ENCODE measurements around the gene ORC4.

- PRO-cap, result no peak
Observed at GRCh38 chr2:144415328-144416252, 83.3 kb upstream of the GTDC1 start.

- PRO-cap, result no peak
Observed at GRCh38 chr2:144420791-144421513, 88.6 kb upstream of the GTDC1 start.

DNA sequence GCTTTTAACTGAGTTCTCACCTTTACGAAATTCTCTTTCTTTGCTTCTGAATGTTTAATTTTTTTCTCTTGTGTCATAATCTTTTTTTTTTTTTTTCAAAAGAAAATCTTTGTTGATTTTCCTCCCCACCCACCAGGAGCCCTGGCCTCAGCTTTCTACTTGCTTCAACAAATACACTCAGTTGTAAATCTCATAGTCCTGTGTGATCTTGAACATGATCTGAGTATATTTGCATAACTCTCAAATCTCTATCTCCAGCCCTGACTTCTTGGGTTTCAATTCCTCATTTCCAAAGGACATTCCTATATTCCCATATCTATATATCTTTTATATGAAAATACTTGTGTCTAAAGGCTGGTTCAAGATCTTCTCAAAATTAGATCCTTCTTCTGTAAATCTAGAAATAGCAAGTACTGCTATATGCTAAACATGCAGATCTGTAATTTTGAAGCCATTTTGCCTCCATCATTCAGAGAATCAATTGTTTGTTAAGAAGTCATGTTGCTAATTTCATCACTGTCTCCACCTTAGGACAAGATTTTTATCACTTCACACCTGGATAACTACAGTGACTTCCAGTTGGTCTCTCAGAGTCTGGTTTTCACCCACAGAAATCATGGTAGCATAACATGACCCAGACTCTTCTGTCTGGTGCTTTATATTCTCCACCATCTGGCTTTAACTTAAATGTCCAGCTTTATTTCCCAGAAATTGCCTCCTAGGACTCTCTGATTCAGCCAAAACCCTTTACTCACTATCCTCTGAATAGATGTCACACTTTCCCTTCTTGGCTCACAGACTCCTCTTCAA, 89.5 kb upstream of the GTDC1 start:
- PRO-cap, result no peak

GRCh38 chr2:144429494-144430222, 90.3 kb downstream of the ZEB2 start:
- PRO-cap, result no peak

- PRO-cap, result unidirectional peak, minus-strand start at chr2:144431010
Observed at GRCh38 chr2:144430613-144432027, 88.8 kb downstream of the ZEB2 start.

GRCh38 chr2:144460747-144461988, 58.8 kb downstream of the ZEB2 start:
- PRO-cap, result no peak

- PRO-cap, result no peak
Observed at GRCh38 chr2:144467242-144468146, 52.4 kb downstream of the ZEB2 start.

DNA sequence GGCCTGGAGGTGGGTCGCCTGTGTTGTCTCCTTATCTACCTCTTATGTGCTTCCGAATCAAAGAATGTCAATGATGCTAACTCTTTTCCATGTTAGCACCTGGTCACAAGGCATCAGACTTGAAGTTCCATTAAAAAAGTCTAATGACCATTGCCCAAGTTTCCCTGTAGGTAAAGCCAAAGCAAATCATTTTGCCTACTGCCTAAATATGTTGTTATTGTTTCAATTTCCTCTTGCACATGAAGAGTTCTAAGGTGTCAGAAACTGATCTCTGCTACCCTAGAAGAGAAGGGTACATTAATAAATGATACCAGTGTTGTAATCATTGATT, 45.7 kb downstream of the ZEB2 start:
- PRO-cap, result no peak

GRCh38 chr2:144498104-144498726, 21.7 kb downstream of the ZEB2 start:
- PRO-cap, result no peak

GRCh38 chr2:144518665-144518973, 1.3 kb downstream of the ZEB2 start:
- PRO-cap, result bidirectional peak, plus-strand start at chr2:144519027, minus-strand start at chr2:144518839

DNA sequence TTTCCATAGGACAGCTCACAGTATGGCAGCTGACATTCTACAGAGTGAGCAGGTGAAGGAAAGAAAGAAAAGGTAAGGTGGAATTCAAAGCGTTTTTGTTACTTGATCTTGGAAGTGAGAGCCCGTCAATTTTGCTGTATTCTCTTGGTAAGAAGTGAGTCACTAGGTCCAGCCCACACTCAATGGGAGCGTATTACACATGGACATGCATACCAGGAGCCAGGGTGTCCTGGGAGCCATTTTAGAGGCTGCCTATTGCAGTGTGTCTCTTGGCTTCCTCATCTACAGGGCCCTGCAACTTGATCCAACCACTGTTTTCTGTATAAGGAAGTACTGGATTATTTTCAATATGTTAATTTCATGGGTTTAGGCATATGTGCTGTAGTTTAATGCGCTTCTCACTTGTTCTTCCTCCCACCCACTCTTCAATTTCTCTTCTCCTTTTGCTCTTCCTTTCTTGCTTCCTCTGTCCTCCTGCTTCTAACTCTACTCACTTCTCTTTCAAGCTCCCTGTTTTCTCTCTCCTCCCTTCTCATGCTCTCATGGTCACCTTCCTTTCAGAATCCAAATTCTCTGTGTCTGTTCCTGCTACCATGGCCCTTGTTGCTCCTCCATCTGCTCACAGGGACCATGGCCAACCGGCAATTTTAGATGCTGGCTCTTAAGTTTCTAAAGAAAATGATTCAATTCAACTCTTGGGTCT, 151.8 kb upstream of the ZEB2 start:
- PRO-cap, result bidirectional peak, plus-strand start at position 460 of the sequence, minus-strand start at position 284 of the sequence

DNA sequence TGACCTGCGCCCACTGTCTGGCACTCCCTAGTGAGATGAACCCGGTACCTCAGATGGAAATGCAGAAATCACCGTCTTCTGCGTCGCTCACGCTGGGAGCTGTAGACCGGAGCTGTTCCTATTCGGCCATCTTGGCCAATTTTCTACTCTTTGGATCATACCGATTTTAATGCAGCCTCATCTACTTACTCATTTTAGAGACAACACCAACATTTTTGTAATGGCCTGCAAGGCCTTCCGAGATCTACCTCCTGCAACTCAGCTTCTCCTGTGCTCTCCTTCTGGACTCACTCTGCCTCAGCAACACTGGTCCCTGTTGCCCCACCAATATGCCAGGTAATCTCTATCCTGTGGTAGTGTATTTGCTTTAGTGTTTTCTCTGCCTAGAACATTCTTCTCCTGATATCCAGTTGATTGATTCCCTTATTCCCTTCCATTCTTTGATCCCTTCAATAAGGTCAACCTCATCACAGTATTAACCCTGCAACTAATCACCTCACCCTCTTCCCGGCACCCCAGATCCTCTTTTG, 383.6 kb upstream of the ZEB2 start:
- PRO-cap, result no peak

DNA sequence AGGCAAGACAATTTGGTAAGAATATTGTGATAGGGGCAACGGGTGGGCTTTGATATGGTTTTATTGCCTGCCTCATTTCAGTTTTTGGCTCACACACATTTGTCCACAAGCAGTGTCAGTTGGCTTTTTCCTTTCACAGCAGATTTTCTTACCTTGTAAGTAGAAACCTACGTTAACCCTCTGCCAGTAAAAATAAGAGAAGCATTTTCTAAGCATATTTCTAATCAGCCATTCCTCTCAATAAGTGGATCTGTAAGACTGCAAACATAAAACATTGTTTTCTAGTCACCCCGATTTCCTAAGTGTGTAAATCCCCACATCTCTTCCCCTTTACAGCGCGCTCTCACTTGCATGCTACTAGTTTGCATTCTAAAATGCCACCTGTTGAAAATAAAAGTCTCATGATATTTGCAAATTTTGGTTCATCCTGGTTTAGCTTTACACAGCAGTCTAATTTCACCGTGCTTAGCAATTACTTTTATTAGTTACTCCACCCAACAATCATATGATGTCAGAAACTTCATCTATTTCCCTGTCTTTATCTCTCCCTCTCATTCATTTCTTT, 1230.6 kb upstream of the ZEB2 start:
- PRO-cap, result no peak

GRCh38 chr2:146940146-146940702, 904.6 kb upstream of the ACVR2A start:
- PRO-cap, result no peak

GRCh38 chr2:148020554-148020813, at the start of gene ORC4:
TSS of gene ORC4 (minus strand) at chr2:148020737.
- PRO-cap, result bidirectional peak, plus-strand start at chr2:148021095, minus-strand start at chr2:148020697

GRCh38 chr2:148380758-148381574, 263.6 kb upstream of the EPC2 start:
- PRO-cap, result no peak

DNA sequence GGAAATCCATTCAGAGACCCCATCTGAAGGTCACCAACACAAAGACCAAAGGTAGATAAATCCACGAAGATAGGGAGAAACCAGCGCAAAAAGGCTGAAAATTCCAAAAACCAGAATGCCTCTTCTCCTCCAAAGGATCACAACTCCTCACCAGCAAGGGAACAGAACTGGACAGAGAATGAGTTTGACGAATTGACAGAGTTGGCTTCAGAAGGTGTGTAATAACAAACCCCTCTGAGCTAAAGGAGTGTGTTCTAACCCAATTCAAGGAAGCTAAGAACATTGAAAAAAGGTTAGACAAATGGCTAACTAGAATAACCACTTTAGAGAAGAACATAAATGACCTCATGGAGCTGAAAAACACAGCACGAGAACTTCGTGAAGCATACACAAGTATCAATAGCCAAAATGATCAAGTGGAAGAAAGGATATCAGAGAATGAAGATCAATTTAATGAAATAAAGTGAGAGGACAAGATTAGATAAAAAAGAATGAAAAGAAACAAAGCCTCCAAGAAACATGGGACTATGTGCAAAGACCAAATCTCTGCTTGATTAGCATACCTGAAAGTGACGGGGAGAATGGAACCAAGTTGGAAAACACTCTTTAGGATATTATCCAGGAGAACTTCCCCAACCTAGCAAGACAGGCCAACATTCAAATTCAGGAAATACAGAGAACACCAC, 222.0 kb upstream of the EPC2 start:
- PRO-cap, result no peak

- PRO-cap, result no peak
Observed at GRCh38 chr2:148707252-148707938, 62.8 kb downstream of the EPC2 start.

GRCh38 chr2:148875393-148876156, 548 bp downstream of the KIF5C start:
- PRO-cap, result no peak

DNA sequence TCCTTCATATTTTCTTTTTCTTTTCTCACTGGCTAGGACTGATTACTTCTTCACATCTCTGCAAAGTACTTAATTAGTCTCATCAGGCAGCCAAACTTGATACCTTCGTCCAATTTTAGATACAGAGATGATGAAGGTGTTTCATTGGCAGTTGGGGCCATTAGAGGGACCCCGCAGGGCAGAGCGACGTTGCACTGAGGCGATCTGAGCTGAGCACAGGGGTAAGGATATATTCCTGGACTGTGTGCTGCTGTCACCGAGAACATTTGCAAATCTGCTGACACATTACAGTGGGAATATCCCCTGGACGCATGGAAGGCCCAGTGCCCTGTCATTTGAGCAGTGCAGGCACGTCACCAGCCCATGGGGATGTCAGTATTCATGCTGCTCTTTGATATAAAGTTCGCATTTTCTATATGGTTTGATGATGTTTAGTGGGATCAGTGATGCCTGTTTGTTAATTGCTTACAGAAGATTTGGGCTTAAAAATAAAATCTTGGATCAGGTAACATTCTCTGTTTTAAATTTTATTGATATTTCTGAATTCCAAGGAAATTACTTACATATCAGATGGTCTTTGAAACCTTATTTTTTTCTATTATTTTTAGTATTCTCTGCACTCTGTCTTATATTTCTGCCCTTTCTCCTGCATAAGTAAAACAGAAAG, 10.5 kb upstream of the MMADHC start:
- PRO-cap, result unidirectional peak, minus-strand start at position 270 of the sequence

Measured in bile duct (tissue), 1 donor.